SJCRH30 (cell line): ENCODE data around the genes ARPC5 and NIBAN1.

GRCh38 chr1:183633555-183634201 is 1.9 kb downstream of the ARPC5 start:
- RAMPAGE, long total RNA = no peak

GRCh38 chr1:183634872-183635371 is 661 bp downstream of the ARPC5 start:
- RAMPAGE, long total RNA = no peak

GRCh38 chr1:183635372-183636231 is at the start of gene ARPC5:
ARPC5 (minus strand) TSS chr1:183635783.
- RAMPAGE, long total RNA = start-site peak on the minus strand at chr1:183635707-183635768, 323 and 283 reads in 2 replicates

GRCh38 chr1:183636712-183637093 is 1.1 kb upstream of the ARPC5 start:
- RAMPAGE, long total RNA = no peak

DNA sequence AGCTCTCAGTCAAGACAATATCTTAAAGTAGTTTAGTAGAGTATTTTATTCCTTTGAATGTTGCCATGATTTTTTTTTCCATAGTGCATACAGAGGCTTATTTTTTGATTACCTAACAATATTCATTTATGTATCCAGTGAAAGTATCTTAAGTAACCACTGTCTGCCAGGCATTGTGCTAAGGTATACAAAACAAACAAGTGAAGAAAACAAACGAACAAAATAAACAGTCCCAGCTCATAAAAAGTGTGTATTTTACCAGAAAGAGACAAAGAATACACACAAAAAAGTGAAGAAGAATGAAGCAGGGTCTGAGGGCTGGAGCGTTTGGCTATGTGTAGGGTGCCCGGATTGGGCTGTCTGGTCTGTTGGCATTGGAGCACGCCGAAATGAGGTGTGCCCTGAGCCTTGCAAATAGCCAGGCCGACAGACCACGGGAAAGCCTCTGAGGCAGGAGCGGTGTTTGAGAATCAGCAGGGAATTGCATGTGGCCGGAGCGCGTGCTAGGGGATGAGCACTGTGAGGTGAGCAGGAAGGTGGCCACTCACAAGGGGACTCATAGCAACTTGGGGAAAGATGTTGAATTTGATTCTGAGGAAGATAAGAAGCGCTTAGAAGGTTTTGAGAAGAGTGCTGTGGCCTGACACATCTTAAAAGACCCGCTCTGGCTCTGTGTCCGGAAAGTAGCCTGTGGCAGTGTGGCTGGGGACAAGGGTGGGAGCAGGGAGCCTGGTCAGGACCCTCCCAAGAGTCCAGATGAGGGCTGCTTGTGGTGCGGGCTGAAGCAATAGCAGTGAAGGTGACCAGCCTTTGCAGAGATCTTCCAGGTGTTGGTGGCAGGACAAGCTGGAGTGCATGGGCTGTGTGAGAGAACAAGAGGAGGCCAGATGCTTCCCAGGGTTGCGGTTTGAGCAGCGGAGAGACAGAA is 61.4 kb downstream of the RGL1 start:
- RAMPAGE, long total RNA = no peak

DNA sequence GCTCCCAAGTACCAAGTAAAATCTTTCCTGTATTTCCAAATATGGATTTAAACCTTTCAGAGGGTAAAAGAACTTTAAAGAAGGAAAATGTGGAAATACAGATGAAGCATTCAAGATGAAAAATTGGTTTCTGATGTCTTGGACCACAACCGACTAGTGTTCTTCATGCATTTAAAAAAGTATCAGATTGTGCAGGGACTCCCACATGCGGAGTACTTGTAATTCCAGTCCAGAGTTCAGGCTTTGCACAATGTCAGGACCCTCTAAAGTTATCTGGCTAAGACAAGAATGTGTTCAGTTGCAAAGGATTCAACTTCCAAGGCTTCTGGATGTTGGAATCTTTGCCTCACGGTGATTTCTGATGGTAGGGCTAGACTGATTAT is 66.7 kb downstream of the RGL1 start:
- RAMPAGE, long total RNA = no peak

GRCh38 chr1:183896476-183896825 is 91.5 kb downstream of the RGL1 start:
- RAMPAGE, long total RNA = no peak

- RAMPAGE, long total RNA = no peak
Observed at GRCh38 chr1:184574495-184575205, 180.0 kb downstream of the EDEM3 start.

DNA sequence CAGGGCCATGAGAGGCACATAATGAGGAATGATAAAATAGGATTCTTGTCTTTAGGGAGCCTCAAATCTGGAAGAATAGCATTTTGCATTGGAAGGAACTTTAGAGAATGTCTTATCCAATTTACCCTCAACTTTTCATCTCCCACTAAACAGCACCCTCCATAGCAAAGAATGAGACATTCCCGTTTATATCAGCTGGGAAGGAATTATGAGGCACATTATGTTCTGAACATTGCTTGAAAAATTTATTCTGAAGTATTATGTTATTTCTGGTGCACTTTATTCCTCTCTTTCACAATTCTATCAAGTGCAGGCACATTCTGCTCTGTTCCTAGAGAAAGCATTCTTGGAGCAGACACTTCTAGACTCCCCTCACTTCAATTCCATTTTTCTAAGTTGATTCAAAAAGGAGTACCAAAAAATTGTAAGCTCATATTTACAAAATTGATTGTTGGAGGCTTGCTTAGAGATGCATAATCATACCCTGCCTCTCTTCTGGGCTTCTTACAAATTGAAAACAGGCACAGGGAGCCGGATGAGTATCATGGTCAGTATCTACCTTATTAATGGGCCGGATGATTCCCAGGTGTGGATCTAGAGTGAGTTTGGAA is 147.8 kb downstream of the EDEM3 start:
- RAMPAGE, long total RNA = no peak

DNA sequence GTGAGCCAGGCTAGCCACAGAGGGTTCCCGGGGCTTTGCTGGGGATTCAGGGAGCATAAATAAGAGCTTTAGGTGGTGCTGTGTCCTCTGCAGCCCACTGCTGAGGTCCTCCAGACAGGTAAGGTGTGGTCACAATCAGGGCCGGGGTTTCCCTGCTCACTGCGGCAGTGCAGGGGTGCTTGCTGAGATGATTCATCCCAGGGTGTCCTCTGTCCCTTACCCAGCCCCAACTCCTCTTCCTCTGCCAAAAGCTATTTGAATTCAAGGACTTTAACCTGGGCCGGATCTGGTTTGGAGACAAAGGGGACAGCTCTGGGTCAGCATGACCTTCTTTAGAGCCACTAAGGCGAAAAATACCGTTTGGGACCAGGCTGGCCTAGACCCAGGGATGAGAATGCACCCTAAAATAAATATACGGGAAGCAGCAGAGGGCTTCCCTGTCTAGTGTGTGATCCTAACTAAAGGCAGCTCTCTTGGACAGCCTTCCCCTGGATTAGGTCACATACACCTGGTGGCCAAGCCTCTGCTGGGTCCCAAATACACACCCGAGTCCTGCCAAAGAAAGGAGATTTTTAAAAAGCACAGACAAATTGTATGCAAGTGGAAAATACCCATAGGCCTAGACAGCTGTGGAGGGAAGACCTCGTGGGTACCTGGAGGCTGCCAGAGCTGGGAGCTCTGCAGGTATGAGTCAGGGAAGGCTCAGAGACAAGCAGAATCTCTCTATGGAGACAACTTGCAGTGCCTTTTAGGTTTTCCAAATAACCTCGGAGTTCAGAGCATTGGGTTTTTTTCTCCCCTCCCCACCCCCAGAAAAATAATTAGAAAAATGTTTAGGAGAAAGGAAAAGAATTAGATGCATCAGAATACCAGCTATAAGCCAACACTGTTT is 127.9 kb downstream of the EDEM3 start:
- RAMPAGE, long total RNA = no peak

GRCh38 chr1:184771085-184771796 is 16.6 kb upstream of the EDEM3 start:
- RAMPAGE, long total RNA = no peak

DNA sequence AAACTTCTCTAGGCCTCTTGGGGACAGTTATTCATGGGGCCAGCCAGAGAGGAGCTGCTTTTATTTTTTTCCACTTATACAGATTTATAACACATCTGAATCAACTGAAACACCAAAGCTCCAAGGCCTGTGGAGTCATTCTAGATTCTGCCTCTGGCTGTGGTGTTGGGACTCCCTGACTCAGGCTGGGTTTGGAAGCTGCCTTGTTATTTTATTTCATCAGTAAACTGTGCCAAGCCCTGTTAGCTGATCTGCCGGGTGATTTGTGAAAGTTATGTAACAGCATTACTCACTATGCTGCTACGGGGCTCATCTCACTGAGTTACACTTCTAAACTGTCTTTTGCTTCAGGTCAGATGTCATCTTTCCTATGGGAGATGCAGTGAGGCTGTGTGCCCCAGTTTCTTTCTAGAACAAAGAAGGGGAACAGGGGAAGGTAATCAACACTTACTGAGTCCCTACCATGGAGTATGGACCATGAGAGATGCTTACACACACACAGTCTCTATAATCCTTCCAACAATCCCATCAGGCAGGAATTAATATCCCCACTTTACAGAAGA is 84.0 kb upstream of the EDEM3 start:
- RAMPAGE, long total RNA = no peak

- RAMPAGE, long total RNA = no peak
Observed at GRCh38 chr1:184840371-184841086, 85.9 kb upstream of the EDEM3 start.

DNA sequence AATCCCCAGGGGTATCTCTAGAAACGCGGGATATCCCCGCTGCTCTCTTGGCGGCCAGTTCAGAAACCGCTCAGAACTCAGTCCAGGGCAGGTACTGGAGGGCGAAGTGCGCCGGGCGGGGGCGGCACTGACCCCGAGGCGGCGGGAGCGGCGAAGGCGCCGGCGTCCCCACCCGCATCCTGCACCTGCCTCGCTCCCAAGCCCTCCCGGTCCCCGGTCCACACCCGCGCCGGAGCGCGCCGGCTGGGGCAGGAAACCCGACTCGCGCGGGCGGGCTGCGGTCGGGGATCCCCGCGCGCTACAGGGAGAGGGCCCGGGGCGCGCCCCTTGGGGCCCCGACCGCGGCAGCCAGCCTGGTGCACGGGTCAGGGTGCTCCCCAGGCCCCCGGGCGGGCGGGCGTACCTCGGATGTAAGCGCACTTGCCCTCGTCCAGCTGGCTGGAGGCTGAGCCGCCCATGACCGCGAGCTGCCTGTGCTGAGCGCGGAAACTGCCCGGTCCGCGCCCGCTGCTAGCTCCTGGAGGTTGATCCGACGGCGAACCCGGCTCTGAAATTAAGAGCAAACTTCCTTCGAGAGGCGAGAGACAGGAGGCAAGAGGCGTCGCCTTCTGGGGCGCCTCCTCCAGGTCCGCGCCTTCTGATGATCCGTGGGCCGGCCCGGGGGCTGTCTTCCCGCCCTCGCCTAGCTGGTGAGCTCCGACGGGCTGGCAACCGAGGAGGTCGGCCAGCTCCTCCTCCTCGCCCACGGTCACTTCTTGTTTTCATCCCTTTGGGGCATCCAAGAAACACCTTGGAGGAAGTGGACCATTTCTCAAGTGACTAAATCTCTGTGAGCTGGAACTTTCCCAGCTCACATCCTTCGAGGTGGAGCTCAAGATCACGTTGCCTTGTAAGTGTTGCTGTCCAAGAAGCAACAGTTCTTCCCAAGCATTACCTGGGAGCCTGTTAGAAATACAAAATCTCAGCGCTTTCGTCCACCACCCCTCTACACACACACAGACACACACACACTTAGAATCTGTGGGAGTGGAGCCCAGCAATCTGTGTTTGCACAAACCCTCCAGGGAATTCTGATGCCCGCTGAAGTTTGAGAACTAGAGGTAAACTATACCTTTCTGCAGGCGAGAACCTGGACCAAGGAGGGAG is at the start of gene NIBAN1:
Gene NIBAN1 (minus strand): TSS at position 610 of the 1,146 bp plus-strand sequence.
- RAMPAGE, long total RNA = no peak

GRCh38 chr1:185154960-185155639 is 1.7 kb downstream of the TRMT1L start:
- RAMPAGE, long total RNA = no peak

DNA sequence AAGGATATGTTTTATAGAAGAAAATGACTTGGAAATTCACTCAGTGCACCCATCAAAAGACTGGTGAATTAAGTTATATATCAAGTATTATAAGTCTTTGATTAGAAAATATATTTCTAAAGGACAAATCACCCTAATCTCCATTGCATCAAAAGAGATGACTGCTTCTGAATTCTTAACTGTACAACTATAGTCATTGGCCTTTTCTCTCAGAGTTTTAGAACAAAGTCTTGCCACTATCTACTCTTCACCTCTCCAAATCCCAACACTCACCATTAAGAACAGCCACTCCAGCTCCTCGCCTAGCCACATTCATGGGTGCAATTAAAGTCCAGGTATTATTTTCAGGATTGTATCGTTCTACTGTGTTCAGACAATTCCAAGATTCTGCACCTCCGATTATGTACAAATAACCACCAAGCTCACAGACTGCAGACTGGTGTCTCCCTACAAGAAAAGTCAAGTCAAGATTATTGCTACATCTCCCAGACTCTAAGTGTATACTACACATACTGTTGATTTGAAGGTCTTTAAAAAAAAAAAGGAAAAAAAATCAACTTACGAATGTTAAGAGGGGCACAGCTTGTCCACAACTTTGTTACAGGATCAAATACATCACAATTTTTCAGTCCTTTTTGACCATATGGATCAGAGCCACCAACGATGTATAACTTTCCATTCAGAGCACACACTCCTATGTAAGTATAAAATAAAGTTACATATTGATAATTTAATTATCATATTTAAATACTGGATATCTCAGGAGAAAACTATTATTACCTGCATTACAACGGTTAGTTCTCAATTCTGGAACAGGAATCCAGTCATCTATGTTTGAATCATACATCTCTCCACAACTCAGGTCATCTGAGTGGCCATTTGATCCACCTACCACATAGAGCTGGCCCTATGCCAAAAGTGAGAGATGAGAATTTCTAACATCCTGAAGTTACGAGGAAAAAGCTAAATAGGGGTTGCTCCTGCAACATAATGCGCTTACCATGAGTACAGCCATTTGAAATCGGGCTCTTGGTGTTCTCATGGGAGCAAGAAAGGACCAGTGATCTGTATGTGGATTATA is 17.3 kb downstream of the IVNS1ABP start:
- RAMPAGE, long total RNA = no peak

DNA sequence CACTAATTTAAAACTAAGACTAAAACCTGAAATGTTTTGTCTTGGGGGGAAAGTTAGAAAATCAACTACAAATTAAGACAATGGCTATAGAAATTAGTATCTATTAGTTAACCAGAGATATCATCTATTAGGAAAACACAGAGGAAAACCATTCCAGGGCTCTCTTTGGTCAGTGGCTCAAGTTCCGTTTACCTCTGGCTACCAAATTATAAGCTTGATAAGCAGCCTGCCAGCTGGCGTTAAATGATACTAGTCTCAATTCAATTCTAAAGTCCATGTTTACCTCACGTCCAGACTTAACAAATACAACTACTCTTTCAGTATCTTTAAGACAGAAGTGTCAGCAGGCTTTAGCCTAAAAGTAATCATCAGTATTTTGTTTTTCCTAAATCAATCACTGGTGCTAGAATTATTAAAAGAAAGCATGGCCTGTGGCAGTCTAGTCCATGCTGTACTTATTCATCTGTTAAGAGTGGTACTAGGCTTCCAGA is 1.7 kb downstream of the IVNS1ABP start:
- RAMPAGE, long total RNA = no peak

GRCh38 chr1:185478914-185479386 is 161.9 kb upstream of the IVNS1ABP start:
- RAMPAGE, long total RNA = no peak

DNA sequence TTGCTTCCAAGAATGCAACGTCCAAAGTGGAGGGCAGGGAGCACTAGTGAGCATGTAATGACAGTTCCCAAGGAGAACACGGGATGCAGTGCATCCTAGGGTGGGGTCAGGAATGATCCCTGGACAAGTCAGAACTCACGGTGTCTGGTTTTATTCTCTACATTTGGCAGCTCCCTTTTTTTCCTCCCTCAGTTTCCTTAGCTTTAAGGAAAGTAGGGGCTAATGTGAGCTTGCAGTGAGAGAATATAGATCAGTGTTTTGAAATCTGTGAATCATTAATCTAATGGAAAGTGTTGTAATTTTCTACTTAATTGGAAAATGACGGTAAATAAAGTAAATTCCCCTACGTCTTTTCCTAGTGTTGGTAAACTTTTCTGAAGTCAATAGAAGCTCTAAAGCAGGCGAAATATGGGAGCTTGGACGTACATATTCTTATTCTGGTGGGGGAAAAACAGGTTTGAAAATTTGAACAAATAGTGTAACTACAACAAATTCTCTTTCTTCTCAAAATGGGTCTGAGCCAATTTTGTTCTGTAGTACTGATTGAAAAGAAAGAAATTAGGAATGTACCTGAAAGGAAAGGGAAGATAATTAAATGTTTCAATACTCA is 14.9 kb upstream of the HMCN1 start:
- RAMPAGE, long total RNA = no peak

DNA sequence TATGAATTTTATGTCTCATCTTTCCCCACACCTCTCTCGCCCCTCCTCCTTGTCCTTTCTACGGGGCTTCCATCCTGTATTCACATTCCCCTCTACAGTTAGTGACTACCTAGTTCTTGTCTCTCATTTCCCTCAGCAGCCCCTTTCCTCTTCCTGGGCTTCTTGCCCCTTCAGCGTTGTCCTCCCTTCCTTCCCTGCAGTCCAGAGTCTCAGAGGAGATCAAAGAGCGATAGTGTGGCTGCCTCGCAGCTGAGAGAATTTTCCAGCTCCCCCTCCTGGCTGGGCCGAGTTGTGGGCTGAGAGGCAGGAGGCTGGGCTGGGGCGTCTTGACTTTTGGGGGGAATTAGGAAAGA is 513 bp upstream of the HMCN1 start:
- RAMPAGE, long total RNA = no peak